ENCODE results near the gene ATP8B2.

DNA sequence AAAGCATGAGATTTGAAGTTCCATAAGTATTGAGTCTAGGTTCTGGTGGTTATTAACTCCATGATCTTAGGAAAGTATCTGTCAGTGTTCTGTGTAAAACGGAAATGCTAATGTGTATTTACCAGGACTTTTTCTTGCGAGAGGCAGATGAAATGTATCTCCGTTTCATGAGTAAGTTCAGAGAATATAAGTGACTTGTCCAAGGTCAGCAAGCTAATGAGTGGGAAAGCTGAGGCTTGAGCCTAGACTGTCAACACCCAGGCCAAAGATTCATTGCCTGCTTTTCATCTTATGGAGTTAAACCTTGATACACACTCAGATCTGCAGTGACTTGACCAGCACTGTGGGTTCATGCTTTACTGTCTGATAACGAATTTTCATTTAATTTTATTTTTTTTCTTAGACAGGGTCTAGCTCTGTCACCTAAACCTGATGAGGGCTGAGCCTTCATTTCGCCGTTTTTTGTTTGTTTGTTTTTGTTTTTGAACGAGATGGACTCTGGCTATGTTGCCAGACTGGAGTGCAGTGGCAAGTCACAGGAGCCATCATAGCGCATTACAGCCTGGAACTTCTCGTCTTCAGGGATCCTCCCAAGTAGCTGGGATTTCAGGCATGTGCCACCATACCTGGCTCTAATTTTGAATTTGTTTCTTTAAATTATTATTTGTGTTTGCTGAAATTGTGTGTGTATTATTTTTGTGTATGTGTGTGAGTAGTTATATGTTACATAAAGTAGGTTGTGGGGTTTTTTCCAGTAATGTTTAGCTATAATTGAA is 944 bp upstream of the JTB start:
- PRO-cap, result no peak
CAGE:
- cytosol, long polyA minus RNA, result no peak
- cytosol, long polyA plus RNA, result no peak
- long polyA plus RNA, result no peak
- nucleus, long polyA minus RNA, result no peak
- nucleus, long polyA plus RNA, result no peak

- PRO-cap, result no peak
CAGE:
- cytosol, long polyA minus RNA, result no peak
- cytosol, long polyA plus RNA, result no peak
- long polyA plus RNA, result no peak
- nucleus, long polyA minus RNA, result no peak
- nucleus, long polyA plus RNA, result no peak
These were observed 31.7 kb downstream of the RPS27 start for GRCh38 chr1:154022283-154022729.

GRCh38 chr1:154157393-154158335 is 34.2 kb downstream of the TPM3 start:
- PRO-cap, result no peak
CAGE:
- cytosol, long polyA minus RNA, result start-site peak on the plus strand at chr1:154157651-154157719, 78 reads
- cytosol, long polyA plus RNA, result no peak
- long polyA plus RNA, result no peak
- nucleus, long polyA minus RNA, result no peak
- nucleus, long polyA plus RNA, result no peak

- PRO-cap, result no peak
CAGE:
- cytosol, long polyA minus RNA, result no peak
- cytosol, long polyA plus RNA, result no peak
- long polyA plus RNA, result no peak
- nucleus, long polyA minus RNA, result no peak
- nucleus, long polyA plus RNA, result no peak
These were observed 26.8 kb downstream of the TPM3 start for GRCh38 chr1:154164853-154165752.

- PRO-cap, result no peak
CAGE:
- cytosol, long polyA minus RNA, result no peak
- cytosol, long polyA plus RNA, result no peak
- long polyA plus RNA, result no peak
- nucleus, long polyA minus RNA, result no peak
- nucleus, long polyA plus RNA, result no peak
These were observed 17.3 kb downstream of the TPM3 start for GRCh38 chr1:154174598-154175095.

GRCh38 chr1:154325098-154326123 is at the start of gene ATP8B2:
ATP8B2 (plus strand) TSS chr1:154325525.
- PRO-cap, result bidirectional peak, plus-strand start at chr1:154325525, minus-strand start at chr1:154325266
CAGE:
- cytosol, long polyA minus RNA, result start-site peak on the plus strand at chr1:154325525-154325697, 63 reads
- cytosol, long polyA plus RNA, result start-site peak on the plus strand at chr1:154325510-154325617, 80 and 103 reads in 2 replicates
- long polyA plus RNA, result start-site peak on the plus strand at chr1:154325516-154325602, 133 and 64 reads in 2 replicates
- nucleus, long polyA minus RNA, result start-site peak on the plus strand at chr1:154325519-154325577, 66 reads
- nucleus, long polyA plus RNA, result start-site peak on the plus strand at chr1:154325519-154325582, 106 and 58 reads in 2 replicates

DNA sequence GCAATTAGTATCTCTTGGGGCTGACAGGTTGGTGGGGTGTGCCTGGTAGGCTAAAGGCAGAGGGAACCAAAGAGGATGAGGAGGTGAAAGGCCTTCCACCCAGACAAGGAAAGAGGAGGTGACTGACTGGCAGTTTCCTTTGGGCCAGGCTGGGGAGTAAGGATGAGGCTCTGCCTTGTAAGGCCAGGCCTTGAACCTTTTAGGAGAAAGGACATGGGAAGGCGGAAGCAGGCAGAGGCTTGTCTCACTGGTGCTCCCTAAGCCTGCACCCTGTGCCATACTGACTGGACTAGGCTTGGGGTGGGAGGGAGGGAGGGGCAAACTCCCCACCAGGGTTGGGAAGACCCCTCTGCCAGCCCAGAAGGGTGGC is 1.8 kb downstream of the ATP8B2 start:
- PRO-cap, result no peak
CAGE:
- cytosol, long polyA minus RNA, result no peak
- cytosol, long polyA plus RNA, result no peak
- long polyA plus RNA, result no peak
- nucleus, long polyA minus RNA, result no peak
- nucleus, long polyA plus RNA, result no peak

- PRO-cap, result no peak
CAGE:
- cytosol, long polyA minus RNA, result no peak
- cytosol, long polyA plus RNA, result no peak
- long polyA plus RNA, result no peak
- nucleus, long polyA minus RNA, result no peak
- nucleus, long polyA plus RNA, result no peak
These were observed 4.2 kb downstream of the ATP8B2 start for GRCh38 chr1:154329226-154330145.

GRCh38 chr1:154330204-154330581 is 4.9 kb downstream of the ATP8B2 start:
- PRO-cap, result no peak
CAGE:
- cytosol, long polyA minus RNA, result no peak
- cytosol, long polyA plus RNA, result no peak
- long polyA plus RNA, result no peak
- nucleus, long polyA minus RNA, result no peak
- nucleus, long polyA plus RNA, result no peak

- PRO-cap, result no peak
CAGE:
- cytosol, long polyA minus RNA, result no peak
- cytosol, long polyA plus RNA, result no peak
- long polyA plus RNA, result no peak
- nucleus, long polyA minus RNA, result no peak
- nucleus, long polyA plus RNA, result no peak
These were observed 18.5 kb downstream of the ATP8B2 start for GRCh38 chr1:154343574-154344574.

DNA sequence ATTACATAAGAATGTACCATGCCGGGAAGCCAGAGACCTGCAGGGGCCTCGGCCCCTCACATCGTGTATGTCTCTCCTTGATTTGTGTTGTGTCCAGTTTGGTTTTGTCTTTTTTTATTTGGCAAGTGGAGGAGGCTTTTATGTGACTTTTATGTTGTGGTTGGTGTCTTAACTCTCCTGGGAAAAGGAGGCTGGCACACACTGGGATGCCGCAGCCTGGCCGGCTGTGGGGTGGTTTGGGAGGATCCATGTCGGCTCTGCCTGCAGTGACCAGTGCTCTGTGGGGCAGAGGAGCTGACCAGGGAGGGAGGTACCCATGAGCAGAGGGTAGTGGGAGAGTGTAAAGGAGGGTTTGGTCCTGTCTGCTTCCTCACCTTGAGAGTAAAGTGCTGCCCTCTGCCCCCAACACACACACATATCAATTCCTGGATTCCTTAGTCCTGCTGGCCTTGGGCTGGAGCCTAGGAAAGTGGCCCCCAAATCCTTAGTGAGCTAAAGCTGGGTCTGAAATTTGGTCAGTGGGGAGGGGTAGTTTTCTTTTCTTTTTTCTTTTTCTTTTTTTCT is 24.3 kb downstream of the ATP8B2 start:
- PRO-cap, result no peak
CAGE:
- cytosol, long polyA minus RNA, result no peak
- cytosol, long polyA plus RNA, result no peak
- long polyA plus RNA, result no peak
- nucleus, long polyA minus RNA, result no peak
- nucleus, long polyA plus RNA, result no peak

DNA sequence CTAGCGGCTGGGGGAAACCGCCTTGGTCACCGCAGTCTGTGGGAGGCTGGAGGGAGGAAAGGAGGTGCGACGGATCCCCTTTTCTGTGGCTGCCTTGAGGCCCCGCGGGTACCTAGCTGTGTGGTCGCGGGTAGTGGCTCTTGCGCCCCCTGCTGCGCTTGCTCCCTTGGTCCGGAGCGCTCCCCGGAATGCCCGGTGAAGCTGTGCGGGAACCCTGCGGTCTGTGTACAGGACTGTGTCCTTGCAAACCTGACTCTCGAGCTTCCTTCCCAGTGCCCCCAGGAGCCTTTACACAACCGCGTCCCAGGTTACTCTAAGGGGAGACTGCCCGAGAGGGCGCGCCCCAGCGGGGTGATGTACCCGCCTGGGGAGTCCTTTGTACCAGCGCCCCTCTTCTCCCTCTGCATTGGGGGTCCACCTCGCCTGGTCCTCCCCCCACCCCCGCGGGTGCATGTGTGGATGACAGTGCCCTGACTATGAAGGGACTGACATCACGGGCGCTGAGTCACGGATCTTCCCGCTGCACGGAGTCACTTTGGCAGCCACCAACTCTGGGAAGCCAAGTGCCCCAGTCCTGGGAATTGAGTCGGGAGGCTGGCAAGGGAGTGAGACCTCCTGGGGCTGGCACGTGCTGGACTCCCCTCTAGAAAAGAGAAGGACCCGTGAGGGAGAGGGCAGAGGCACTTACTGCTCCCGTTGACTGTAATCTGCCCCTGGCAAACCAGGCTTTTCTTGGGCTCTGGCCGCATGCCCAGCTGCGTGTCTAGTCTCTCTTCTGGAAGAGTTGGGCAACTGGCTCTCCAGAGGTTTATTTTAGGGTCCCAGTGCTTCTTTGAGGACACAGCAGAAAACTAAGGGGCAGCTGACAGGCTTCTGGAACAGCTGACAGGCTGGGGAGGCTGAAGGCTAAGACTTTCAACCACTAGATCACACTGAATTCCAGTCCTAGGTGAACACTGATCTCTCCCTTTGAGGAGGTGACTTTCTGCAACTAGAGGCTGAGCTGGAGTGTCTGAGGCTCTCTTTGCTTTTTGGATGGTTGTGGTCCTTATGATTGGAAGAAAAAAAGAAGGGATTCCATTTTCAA is 951 bp downstream of the IL6R start:
- PRO-cap, result unidirectional peak, minus-strand start at position 114 of the sequence
CAGE:
- cytosol, long polyA minus RNA, result no peak
- cytosol, long polyA plus RNA, result no peak
- long polyA plus RNA, result no peak
- nucleus, long polyA minus RNA, result no peak
- nucleus, long polyA plus RNA, result no peak

DNA sequence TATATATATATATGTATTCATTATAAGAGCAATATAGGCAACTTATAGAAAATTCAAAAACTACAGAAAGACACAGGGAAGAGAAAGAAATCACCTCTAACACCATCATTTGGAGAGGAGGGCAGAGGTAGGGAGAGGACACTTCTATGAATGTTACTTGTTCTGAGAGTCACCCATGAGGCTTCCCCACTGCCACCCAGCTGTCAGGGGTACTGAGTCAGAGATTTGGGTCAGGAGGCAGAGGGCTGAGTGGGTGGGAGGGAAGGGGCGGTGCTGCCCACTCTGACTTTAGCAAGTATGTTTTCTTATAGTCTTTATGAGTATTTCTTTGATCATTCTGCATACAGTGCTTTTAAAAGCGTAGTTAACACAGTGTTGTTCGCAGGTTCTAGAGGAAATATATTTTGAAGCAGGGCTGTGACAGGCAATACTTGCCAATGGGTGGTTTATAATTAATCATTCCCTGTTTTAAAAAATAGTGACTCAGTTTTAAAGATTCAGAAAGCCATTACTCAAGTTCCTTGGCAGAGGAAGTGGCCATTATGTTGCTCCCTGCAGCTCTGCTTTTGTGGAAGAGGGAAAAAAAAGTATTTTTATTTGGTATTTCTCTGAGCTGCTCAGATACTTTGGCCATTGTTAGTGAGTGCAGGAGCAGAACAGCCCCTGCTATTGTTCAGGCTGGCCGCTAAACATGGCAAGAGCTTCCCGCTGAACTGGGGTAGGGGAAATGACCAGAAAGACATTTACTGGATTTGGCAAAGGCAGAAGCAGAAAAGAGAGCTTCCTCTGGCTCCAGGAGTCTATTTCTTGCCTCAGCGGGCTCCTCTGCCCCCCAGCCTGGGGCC is 18.4 kb downstream of the IL6R start:
- PRO-cap, result bidirectional peak, plus-strand start at position 633 of the sequence, minus-strand start at position 564 of the sequence
CAGE:
- cytosol, long polyA minus RNA, result no peak
- cytosol, long polyA plus RNA, result no peak
- long polyA plus RNA, result no peak
- nucleus, long polyA minus RNA, result no peak
- nucleus, long polyA plus RNA, result no peak

DNA sequence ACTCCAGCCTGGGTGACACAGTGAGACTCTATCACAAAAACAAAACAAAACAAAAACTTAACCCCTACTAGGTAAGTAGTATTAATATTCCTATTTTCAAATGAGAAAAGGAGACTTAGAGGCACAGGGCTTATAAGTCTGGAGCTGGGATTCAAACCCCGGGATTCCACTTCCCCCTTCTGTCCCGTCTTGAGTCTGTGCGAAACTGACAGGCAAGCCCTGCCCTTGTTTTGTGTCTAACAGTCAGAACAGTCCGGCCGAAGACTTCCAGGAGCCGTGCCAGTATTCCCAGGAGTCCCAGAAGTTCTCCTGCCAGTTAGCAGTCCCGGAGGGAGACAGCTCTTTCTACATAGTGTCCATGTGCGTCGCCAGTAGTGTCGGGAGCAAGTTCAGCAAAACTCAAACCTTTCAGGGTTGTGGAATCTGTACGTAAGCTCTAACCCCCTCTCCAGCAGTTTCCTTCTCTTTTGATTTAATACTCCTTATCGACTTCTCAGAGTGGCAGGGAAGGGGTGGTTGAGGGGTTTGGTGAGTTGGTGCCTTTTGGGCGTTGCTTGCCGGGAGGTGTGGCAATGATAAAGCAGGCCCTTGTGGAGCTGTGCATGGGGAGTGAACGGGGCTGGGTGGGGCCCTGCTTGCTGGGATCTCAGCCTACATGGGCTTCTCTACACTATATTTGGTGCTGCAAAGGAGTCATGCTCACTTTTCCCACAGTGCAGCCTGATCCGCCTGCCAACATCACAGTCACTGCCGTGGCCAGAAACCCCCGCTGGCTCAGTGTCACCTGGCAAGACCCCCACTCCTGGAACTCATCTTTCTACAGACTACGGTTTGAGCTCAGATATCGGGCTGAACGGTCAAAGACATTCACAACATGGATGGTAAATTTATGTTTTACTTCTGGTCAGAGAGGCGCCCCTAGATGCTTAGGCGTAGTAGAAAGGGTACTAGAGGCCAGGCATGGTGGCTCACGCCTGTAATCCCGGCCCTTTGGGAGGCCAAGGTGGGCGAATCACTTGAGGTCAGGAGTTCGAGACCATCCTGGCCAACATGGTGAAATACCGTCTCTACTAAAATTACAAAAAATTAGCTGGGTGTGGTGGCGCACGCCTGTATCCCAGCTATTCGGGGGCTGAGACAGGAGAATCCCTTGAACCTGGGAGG is 29.5 kb downstream of the IL6R start:
- PRO-cap, result no peak
CAGE:
- cytosol, long polyA minus RNA, result no peak
- cytosol, long polyA plus RNA, result no peak
- long polyA plus RNA, result no peak
- nucleus, long polyA minus RNA, result no peak
- nucleus, long polyA plus RNA, result no peak

- PRO-cap, result no peak
CAGE:
- cytosol, long polyA minus RNA, result no peak
- cytosol, long polyA plus RNA, result no peak
- long polyA plus RNA, result no peak
- nucleus, long polyA minus RNA, result no peak
- nucleus, long polyA plus RNA, result no peak
These were observed 24.0 kb upstream of the TDRD10 start for GRCh38 chr1:154477891-154478633.

GRCh38 chr1:154555350-154555639 is 3.2 kb downstream of the UBE2Q1 start:
- PRO-cap, result no peak
CAGE:
- cytosol, long polyA minus RNA, result no peak
- cytosol, long polyA plus RNA, result no peak
- long polyA plus RNA, result no peak
- nucleus, long polyA minus RNA, result no peak
- nucleus, long polyA plus RNA, result no peak

- PRO-cap, result bidirectional peak, plus-strand start at chr1:154556642, minus-strand start at chr1:154556586
CAGE:
- cytosol, long polyA minus RNA, result no peak
- cytosol, long polyA plus RNA, result no peak
- long polyA plus RNA, result no peak
- nucleus, long polyA minus RNA, result no peak
- nucleus, long polyA plus RNA, result no peak
These were observed 2.0 kb downstream of the UBE2Q1 start for GRCh38 chr1:154556371-154556914.

DNA sequence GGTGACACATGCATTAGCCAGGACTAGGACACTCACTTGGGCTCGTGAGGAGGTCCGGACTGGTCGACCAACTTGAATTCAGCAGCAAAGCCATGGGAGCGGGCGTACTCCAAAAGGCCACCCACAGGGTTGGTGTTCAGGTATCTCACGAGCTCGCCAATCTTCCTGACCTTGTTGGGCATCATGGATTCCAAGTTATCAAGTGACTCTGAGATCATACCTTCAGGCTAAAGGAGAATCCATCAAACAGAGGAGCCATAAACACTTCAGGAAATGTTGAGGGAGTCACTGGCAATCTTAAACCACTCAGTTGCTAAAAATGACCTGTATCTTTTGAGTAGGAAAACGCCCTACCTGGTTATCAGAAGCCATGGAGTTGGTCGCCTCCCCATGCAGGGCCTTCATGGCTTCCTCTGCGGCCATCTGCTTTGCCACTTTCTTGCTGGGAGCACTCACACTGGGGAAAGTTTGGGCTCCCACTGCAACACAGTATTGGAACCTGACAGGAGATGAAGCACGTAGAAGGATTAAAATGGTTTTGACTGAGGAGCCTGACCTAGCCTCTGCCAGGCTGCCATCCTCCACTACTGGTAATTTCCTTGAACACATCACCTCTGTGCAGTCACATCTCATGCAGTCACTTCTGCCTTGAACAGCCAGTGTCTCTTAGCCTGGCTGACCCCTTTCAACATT is 11.1 kb downstream of the ADAR start:
- PRO-cap, result no peak
CAGE:
- cytosol, long polyA minus RNA, result no peak
- cytosol, long polyA plus RNA, result no peak
- long polyA plus RNA, result no peak
- nucleus, long polyA minus RNA, result no peak
- nucleus, long polyA plus RNA, result no peak

- PRO-cap, result bidirectional peak, plus-strand start at chr1:154608744, minus-strand start at chr1:154608719; unidirectional peak, minus-strand start at chr1:154608900
CAGE:
- cytosol, long polyA minus RNA, result no peak
- cytosol, long polyA plus RNA, result no peak
- long polyA plus RNA, result no peak
- nucleus, long polyA minus RNA, result no peak
- nucleus, long polyA plus RNA, result no peak
These were observed 609 bp upstream of the ADAR start for GRCh38 chr1:154608515-154609074.

DNA sequence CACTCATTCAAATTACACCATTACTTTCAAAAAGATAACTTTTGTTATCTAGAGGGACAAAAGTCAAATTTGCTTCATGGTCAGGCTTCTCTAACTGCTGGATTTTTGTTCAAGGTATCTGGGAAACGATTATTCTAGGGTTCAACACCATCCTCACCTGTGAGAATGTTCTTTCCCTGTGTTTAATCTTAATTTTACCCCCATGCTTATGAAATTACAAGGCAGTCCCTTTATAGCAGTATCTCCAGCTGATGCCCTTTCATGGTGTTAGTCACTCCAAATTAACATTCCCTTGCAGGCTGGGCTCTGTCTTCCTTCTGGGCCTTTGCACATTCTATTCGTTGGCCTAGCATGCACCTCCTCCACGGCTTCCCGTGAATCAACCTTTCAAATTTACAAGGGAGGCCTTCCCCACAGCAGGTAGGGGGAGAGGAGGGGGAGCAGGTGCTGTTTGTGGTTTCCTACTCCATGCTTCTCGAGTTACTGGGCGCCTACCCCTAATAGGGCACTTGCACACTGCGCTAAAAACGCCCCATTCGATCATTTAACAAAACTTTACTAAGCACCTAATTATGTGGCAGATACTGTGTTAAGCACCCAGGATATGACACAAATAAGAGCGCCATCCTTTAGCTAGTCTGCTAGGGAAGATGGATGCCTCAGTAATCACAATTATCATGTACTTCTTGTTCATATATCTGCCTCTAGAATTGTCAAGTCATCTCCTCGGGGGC is 1.4 kb upstream of the ADAR start:
- PRO-cap, result no peak
CAGE:
- cytosol, long polyA minus RNA, result no peak
- cytosol, long polyA plus RNA, result no peak
- long polyA plus RNA, result no peak
- nucleus, long polyA minus RNA, result no peak
- nucleus, long polyA plus RNA, result no peak